Endothelial cell of umbilical vein (primary cell): ENCODE data around the genes TMA7B and XPNPEP3.

- PRO-cap = no peak
CAGE:
- cytosol, long polyA minus RNA = no peak
- cytosol, long polyA plus RNA = no peak
- long polyA plus RNA = no peak
- nucleus, long polyA minus RNA = no peak
- nucleus, long polyA plus RNA = no peak
These were observed 592 bp upstream of the TMA7B start for GRCh38 chr22:39959568-39960041.

DNA sequence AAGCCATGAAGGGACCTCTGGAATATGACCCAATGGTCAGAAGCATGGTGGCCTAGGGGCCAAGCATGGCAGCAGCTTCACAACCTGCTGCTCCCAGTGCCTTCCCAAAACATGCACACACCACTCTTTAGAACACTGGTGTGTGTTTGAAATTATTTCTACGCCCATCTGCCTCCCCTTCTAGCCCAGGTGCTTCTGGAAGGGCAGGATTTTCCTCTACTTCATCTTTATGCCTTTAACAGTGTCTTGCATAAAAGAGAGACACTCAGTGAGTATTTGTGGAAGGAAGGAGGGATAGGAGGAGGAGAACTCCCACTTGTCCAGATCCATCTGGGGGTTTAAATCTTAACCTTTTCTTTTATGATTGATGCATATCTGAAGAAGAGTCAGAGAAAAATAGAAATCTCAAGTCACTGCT, at the start of gene TMA7B:
Gene TMA7B, plus strand, starts transcription at position 162 of the 418 bp plus-strand sequence.
- PRO-cap = no peak
CAGE:
- cytosol, long polyA minus RNA = no peak
- cytosol, long polyA plus RNA = no peak
- long polyA plus RNA = no peak
- nucleus, long polyA minus RNA = no peak
- nucleus, long polyA plus RNA = no peak

DNA sequence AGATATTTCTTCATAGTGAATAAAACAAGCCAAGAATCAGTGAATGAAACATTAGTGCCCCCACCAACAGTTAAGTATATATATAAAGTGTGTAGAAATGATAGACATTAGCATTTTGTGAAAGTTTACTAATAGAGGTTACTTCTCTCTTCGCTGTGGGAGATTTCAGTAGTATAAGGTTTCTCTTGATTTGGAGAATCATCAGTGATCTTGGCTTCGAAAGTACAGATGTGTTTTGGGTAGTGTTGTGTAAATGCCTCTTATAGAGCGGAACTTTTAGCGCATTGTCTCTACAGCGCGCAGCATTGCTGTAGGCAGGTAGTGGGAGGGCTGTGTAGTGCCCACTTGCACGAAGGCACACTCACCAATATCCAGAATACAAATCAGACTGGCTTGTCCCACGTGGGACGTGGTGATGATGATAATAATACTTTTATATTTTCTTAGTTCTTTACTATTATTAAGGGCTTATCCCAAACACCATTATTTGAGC, 51.3 kb downstream of the FAM83F start:
- PRO-cap = no peak
CAGE:
- cytosol, long polyA minus RNA = no peak
- cytosol, long polyA plus RNA = no peak
- long polyA plus RNA = no peak
- nucleus, long polyA minus RNA = no peak
- nucleus, long polyA plus RNA = no peak

DNA sequence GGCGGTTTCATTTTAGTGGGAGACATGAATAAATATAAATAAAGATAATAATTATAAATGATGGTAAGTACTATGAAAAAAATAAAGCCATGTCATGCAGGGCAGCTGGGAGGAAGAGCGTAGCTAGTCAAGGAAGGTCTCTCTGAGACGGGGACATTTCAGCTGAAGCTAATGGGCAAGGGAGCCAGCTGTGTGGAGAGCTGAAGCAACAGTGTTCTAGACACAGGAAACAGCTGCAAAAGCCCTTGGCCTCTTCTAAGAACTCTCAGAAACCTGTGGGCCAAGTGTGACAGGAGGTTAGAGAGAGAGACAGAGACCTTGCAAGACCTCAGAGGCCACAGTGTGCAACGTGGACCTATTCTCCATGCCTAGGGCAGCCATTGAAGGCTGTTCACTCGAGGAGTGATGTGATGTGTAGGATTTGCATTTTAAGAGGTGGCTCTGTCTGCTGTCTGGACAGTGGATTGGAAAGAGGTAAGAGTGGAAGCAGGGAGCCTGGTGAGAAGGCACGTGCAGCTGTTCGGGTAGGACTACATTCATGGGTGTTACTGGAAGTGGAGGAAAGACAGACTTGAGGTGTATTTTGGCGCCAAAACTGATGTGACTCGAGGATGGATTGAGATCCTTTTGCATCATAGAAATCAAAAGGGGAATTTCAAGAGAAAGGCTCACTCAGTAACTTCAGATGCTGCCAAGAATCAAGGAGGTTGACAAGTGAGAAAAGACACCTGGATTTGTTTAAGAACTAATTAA, 48.6 kb upstream of the TNRC6B start:
- PRO-cap = no peak
CAGE:
- cytosol, long polyA minus RNA = no peak
- cytosol, long polyA plus RNA = no peak
- long polyA plus RNA = no peak
- nucleus, long polyA minus RNA = no peak
- nucleus, long polyA plus RNA = no peak

DNA sequence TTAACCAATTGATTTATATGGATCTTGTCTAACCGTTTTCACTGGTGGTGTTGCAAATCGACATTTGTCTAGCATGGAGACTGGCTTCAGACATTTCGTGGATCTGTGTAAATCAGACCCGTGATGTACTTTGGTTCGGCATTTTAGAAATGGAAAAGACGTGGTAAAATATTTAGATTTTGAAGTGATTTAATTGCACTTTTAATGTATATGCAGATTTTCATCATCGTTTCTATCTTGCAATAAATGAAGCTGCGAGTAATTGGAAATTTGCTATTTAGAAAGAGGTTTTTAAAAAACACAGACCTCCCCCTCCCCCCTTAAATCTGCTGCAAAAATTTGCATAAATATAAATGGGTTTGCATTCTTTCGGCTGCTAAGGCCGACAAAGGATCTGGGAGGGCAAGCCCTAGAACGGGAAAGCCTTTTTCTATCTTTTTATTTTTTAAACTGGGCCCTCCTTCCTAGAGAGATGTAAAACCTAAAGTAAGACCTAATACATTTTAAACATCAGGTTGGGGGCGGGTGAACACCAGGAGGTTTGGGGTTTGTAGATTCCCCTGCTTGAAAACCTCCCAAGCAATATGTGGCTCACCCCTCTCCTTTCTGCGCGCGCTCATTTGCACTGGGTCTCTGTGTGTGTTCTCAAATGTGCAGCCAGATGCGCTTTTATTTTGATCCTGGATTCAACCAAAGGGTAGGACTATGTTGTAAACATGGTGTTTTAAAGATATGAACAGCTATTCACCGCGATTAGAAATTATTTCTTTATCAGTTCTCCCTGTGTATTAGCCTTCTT, 639 bp downstream of the TNRC6B start:
- PRO-cap = unidirectional peak, plus-strand start at position 376 of the sequence; bidirectional peak, plus-strand start at position 630 of the sequence, minus-strand start at position 644 of the sequence
CAGE:
- cytosol, long polyA minus RNA = no peak
- cytosol, long polyA plus RNA = no peak
- long polyA plus RNA = no peak
- nucleus, long polyA minus RNA = no peak
- nucleus, long polyA plus RNA = no peak

- PRO-cap = no peak
CAGE:
- cytosol, long polyA minus RNA = no peak
- cytosol, long polyA plus RNA = no peak
- long polyA plus RNA = no peak
- nucleus, long polyA minus RNA = no peak
- nucleus, long polyA plus RNA = no peak
These were observed 33.1 kb downstream of the TNRC6B start for GRCh38 chr22:40210819-40211289.

GRCh38 chr22:40586689-40587143, 49.8 kb downstream of the MRTFA start:
- PRO-cap = no peak
CAGE:
- cytosol, long polyA minus RNA = no peak
- cytosol, long polyA plus RNA = no peak
- long polyA plus RNA = no peak
- nucleus, long polyA minus RNA = no peak
- nucleus, long polyA plus RNA = no peak

GRCh38 chr22:40856780-40857851, at the start of gene XPNPEP3:
Gene XPNPEP3 (plus strand): TSS chr22:40857148.
- PRO-cap = bidirectional peak, plus-strand start at chr22:40857148, minus-strand start at chr22:40856966
CAGE:
- cytosol, long polyA minus RNA = start-site peak on the plus strand at chr22:40857129-40857150, 56 reads
- cytosol, long polyA plus RNA = no peak
- long polyA plus RNA = no peak
- nucleus, long polyA minus RNA = start-site peak on the plus strand at chr22:40857092-40857150, 352 reads
- nucleus, long polyA plus RNA = no peak

DNA sequence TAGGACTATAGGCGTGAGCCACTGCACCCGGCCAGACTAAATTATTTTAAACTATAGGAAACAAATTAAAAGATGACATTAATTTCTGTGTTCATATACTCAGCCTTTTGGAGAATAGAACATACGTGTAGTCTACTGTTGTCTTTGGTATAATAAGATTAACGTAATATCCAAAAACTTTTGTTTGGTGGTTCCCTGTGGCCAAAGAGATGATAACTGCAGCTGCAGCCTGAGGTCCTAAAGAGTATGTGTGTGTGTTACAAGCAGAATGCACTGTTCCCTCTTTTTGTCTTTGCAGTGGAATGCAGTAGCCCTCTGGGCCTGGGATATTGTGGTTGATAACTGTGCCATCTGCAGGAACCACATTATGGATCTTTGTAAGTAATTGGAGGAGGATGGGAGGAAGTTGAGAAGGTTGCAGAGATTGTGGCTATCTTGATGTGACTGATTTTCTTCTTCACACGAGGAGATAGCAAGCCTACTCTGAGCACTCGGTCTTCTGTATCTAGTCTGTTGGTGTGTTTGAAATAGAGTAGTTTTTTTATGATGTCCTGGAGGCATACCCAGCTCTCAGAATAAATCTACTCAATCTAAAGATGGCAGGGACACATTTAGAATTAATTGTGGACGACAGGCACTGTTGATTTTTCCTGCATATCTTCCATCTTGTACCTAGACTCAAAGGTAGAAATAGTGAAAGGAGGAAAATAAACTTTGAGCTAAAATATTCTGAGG, 2.2 kb downstream of the RBX1 start:
- PRO-cap = no peak
CAGE:
- cytosol, long polyA minus RNA = no peak
- cytosol, long polyA plus RNA = no peak
- long polyA plus RNA = no peak
- nucleus, long polyA minus RNA = no peak
- nucleus, long polyA plus RNA = no peak

- PRO-cap = no peak
CAGE:
- cytosol, long polyA minus RNA = start-site peak on the plus strand at chr22:41152348-41152449, 6 reads
- cytosol, long polyA plus RNA = no peak
- long polyA plus RNA = no peak
- nucleus, long polyA minus RNA = start-site peak on the minus strand at chr22:41152253-41152350, 9 reads
- nucleus, long polyA plus RNA = no peak
These were observed 52.9 kb upstream of the L3MBTL2 start for GRCh38 chr22:41152082-41152689.

- PRO-cap = no peak
CAGE:
- cytosol, long polyA minus RNA = start-site peak on the plus strand at chr22:41169504-41169616, 18 reads
- cytosol, long polyA plus RNA = no peak
- long polyA plus RNA = no peak
- nucleus, long polyA minus RNA = no peak
- nucleus, long polyA plus RNA = no peak
These were observed 35.8 kb upstream of the L3MBTL2 start for GRCh38 chr22:41169212-41169739.

- PRO-cap = bidirectional peak, plus-strand start at chr22:41182076, minus-strand start at chr22:41181996
CAGE:
- cytosol, long polyA minus RNA = no peak
- cytosol, long polyA plus RNA = no peak
- long polyA plus RNA = no peak
- nucleus, long polyA minus RNA = no peak
- nucleus, long polyA plus RNA = no peak
These were observed 23.3 kb upstream of the L3MBTL2 start for GRCh38 chr22:41181815-41182231.

GRCh38 chr22:41242734-41243328, 2.1 kb upstream of the CHADL start:
- PRO-cap = no peak
CAGE:
- cytosol, long polyA minus RNA = no peak
- cytosol, long polyA plus RNA = no peak
- long polyA plus RNA = no peak
- nucleus, long polyA minus RNA = no peak
- nucleus, long polyA plus RNA = no peak

DNA sequence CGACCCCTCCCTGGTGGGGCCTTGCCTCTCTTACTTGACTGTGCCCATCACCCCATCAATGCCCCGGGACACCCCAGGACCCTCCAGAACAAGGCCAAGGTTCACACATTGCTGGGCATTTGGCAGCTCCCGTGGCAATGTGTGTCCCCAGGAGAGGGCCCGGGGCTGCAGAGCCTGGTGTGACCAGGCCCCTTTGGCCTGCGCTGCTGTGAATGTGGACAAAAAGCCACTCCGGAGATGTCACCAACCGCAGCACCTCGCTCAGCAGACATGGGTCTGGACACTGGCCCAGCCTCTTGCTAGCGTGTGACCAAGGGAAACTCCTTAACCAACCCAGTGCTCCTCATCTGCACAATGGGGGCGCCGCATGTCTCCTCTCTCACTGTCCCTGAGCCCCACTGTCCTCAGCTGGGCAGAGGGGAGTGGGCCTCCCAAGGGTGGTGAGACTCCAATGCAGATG, 8.0 kb upstream of the CHADL start:
- PRO-cap = no peak
CAGE:
- cytosol, long polyA minus RNA = no peak
- cytosol, long polyA plus RNA = no peak
- long polyA plus RNA = no peak
- nucleus, long polyA minus RNA = no peak
- nucleus, long polyA plus RNA = no peak

- PRO-cap = unidirectional peak, minus-strand start at chr22:41256968
CAGE:
- cytosol, long polyA minus RNA = no peak
- cytosol, long polyA plus RNA = no peak
- long polyA plus RNA = no peak
- nucleus, long polyA minus RNA = no peak
- nucleus, long polyA plus RNA = no peak
These were observed 16.1 kb upstream of the CHADL start for GRCh38 chr22:41256676-41257446.

GRCh38 chr22:41367851-41368944, 13.5 kb upstream of the TEF start:
- PRO-cap = no peak
CAGE:
- cytosol, long polyA minus RNA = no peak
- cytosol, long polyA plus RNA = no peak
- long polyA plus RNA = no peak
- nucleus, long polyA minus RNA = no peak
- nucleus, long polyA plus RNA = no peak

DNA sequence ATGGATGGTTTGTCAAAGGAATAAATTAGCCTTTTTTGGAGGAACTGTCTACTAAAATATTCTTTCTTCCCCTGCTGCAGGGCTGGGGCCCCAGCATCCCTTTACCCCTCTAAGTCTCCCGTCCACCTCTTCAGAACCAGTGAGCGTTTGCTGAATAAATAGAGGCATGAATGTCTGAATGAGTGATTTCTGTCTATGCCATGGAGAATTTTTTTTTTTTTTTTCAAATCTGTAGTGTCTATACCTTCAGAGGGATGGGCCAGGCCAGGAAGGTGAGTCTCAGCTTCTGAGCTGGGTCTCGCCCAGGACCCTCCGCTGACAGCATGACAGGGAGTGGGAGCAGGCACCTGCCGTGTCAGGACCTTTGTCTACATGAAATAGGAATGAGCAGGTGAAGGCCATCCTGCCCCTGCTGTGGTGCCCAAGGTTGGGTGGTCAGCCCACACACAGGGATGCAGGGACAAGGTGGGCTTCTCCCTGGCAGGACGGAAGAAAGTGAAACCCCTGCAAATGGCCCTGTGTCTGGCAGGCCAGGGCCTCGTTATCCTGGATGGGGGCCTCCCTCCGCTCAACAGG, 15.2 kb downstream of the TOB2 start:
- PRO-cap = no peak
CAGE:
- cytosol, long polyA minus RNA = no peak
- cytosol, long polyA plus RNA = no peak
- long polyA plus RNA = no peak
- nucleus, long polyA minus RNA = no peak
- nucleus, long polyA plus RNA = no peak

- PRO-cap = no peak
CAGE:
- cytosol, long polyA minus RNA = no peak
- cytosol, long polyA plus RNA = no peak
- long polyA plus RNA = no peak
- nucleus, long polyA minus RNA = no peak
- nucleus, long polyA plus RNA = no peak
These were observed 386 bp downstream of the PHF5A start for GRCh38 chr22:41468046-41468566.

DNA sequence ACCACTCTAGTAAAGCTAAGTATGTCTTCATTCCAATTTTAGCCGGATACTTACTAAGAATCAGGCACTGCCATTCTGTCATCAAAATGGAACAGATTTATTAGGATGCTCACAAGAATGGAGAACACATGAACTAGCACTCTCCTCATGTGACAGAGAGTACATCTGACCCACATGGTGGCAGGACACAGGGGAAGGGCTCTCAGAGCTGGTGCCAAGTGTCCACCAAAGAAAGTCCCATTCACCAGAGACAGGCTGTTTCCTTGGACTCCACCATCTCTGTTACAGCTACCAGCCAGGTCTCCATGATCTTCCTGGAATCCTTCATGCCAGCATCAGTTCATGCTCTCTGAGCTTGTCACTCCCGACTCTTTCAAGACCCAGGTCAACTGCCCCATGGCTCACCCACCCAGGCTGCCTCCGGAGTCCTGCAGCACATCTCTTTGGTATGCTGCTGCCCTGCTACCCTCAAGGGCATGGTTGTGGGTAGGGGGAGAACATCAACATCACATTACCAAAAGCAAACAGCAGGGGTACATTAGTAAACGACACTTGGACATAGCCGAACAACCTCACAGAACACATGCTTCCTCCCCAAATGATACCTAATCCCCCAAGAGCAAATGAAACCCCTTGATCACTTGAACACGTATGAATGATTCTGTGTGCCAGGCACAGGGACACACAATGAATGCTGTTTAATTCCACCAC, 14.7 kb downstream of the SNU13 start:
- PRO-cap = no peak
CAGE:
- cytosol, long polyA minus RNA = no peak
- cytosol, long polyA plus RNA = no peak
- long polyA plus RNA = no peak
- nucleus, long polyA minus RNA = no peak
- nucleus, long polyA plus RNA = no peak

DNA sequence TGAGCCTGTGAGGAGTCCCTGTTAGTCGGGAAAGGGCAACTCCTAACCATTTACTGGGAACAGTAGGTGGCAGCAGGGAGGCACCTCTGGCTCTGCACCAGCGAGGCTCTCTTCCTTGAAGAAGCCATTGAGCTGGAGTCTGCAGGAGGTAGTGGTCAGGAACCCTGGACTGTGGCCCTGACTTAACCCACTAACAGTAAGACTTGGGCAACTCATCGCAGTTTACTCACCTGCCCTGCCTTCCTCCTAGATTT, 47.3 kb downstream of the MEI1 start:
- PRO-cap = no peak
CAGE:
- cytosol, long polyA minus RNA = no peak
- cytosol, long polyA plus RNA = no peak
- long polyA plus RNA = no peak
- nucleus, long polyA minus RNA = no peak
- nucleus, long polyA plus RNA = no peak